GM12891 (cell line): ENCODE data around the gene POGK.

DNA sequence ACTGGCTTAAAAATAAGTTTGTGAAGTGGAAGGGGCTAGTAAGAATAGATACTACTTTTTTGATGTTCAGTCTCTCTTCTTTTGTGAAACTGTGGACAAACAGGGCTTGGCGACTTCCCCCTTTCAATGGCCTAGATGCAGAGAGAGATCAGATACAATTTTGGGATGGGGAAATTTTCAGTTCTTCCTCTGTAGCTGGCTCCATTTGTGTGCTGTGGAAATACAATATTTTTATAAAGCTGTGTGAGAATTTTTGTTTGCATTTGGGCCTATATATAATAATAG, 2.6 kb downstream of the PBX1 start:
- RRBS, result no CpG with 5 or more reads among the region's 1 CpG

GRCh38 chr1:164599288-164599946, 40.4 kb downstream of the PBX1 start:
- RRBS, result no CpG with 5 or more reads among the region's 6 CpGs

- RRBS, result no CpG with 5 or more reads among the region's 3 CpGs
Measured at GRCh38 chr1:164604837-164605460, 46.0 kb downstream of the PBX1 start.

DNA sequence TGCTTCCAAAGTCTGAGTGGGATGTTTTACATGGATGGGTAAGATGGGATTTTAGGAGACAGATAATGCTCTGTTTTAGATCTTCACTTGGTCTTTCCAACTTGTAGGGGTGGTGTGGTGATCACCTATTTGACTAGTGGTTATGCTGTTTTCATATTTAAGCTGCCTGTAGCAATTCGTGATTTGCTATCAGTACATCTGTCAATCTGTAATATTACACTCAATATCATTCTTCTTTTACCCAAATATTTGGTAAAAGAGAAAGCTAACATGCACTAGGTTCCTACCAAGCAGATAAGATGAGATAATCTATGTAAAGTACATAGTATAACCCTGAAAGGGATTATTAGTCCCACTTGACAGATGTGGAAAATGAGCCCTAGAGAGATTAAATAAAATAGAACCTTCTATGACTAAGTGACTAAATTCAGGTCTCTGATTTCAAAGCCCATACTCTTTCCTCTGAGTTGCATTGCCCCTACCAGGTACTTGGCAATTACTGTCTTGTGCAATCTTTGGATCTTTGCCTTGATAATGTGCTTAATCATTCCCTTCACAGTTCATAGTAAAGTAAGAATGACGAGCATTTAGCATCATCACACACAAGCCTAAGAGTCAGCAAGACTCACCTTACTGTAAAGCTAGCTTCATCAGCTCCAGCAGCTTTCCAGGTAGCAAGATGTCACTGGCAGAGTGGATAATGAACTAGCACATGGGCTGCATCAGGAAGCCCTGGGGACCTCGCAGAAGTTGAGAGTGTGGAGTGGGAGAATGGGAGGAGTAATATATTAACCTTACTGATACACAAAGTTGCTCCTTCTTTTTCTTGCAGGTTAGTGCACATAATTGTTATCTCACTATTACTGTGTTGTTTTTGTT, 71.5 kb downstream of the PBX1 start:
- RRBS, result no CpG with 5 or more reads among the region's 3 CpGs

GRCh38 chr1:165253747-165254146, 102.8 kb downstream of the LMX1A start:
- RRBS, result no CpG with 5 or more reads among the region's 3 CpGs

DNA sequence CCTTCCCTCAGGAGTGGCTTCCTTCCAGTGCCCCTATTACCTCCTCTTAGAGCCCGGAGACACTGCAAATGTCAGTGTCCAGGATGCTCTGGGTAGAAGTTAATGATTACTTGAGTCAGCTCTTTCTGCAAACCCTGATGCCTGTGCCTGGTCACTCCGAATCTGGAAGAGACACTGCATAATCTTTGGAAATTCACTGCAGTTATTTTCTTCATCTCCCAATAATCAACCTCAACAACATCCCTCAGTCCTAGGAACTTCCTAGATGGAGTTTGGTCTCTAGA, 27.2 kb upstream of the MGST3 start:
- RRBS, result no CpG with 5 or more reads among the region's 2 CpGs

- RRBS, result no CpG with 5 or more reads among the region's 1 CpG
Measured at GRCh38 chr1:165827199-165827416, 306 bp upstream of the UCK2 start.

DNA sequence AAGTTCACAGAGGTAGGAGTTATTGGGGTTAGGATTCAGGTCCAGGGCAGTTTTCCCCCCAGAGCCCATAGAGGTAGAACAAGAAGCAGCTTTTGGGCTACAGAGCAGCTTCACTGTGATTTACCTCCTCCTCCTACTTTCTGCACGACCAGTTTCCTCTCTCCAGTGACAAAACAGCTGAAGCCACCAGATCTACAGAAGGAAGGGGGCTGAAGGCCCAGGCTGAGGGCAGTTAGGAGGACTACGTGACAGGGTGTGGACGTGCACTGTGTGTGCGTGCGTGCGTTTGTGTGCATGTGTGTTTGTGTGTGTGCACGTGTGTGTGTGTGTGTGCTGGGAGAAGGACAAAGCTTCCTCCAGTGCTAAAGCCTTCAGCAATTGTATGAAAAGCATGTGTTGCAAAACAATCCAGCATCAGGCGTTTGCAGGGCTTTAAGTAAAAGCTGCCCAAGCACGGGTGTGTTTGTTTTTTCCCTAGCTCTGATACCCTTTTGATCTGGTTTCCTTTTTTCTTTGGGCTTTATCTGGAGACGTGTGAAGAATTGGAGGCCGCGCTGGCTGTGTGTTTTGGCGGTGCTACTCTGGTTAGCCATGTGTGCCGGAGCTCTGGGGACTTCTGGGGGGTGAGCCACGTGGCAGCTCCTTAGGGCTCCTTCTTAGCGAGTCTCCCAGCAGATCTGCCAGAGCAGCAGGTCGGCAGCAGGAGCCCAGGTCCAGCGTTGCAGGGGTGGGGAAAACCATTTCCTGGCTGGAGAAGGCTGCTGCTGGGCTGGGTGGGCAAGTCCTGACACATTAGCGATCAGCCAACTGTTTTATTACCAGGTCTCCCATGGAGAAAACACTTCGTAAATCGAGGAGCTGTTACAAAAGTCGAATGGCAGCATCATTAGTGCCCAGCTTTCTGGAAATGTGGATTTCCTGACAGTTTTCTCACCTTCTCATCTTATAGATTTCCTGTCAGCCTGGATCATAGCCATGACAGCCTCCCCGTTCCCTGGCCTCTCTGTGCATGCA, 73.3 kb downstream of the UCK2 start:
- RRBS, result no CpG with 5 or more reads among the region's 23 CpGs

DNA sequence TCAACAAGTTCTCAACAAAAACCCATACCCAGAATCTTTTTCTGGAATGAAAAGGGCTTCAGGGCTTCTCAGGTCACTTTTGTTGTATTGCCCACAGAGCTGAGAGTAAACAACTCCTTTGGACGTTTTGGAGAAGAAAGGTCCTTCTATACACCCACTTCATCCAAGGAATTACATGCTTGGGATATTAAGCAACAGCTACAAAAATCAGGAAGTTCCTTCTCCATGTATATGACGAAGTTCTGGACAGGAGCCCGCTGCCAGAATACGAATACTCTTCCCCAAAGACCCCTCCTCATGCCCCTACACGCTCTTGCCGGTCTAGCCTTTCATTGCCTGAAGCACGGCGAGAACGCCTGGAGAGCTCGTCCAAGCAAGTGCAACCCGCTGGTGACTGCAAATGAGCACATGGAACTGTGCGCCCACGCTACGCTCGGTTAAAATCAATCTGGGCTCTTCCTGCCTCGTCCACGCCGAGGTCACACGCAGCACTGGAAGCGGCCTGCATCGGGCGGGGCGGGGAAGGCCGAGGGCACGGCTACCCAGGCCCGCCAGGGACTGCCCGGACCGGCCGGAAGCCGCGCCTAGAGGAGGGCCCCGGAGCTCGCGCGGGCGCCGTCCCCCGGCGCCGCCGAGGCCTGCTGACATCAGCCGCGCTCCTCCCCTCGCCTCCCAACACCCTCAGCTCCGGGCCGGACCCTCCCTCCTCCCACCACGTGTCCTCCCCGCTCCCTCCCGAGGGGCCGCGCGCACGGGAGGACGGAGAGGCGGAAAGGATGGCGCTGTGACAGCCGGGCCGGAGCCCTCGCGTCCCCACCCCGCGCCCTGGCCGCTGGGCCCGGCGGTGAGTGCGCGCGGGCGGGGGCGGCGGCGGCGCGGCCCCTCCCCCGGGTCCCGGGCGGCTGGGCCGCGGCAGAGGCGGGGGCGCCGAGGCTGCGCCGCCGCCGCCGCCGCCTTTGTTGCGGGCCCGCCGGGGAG, at the start of gene POGK:
Gene POGK (plus strand): TSS at position 715 of the 978 bp plus-strand sequence.
- RRBS, result 2% methylated on average over 38 of the region's 91 CpGs

DNA sequence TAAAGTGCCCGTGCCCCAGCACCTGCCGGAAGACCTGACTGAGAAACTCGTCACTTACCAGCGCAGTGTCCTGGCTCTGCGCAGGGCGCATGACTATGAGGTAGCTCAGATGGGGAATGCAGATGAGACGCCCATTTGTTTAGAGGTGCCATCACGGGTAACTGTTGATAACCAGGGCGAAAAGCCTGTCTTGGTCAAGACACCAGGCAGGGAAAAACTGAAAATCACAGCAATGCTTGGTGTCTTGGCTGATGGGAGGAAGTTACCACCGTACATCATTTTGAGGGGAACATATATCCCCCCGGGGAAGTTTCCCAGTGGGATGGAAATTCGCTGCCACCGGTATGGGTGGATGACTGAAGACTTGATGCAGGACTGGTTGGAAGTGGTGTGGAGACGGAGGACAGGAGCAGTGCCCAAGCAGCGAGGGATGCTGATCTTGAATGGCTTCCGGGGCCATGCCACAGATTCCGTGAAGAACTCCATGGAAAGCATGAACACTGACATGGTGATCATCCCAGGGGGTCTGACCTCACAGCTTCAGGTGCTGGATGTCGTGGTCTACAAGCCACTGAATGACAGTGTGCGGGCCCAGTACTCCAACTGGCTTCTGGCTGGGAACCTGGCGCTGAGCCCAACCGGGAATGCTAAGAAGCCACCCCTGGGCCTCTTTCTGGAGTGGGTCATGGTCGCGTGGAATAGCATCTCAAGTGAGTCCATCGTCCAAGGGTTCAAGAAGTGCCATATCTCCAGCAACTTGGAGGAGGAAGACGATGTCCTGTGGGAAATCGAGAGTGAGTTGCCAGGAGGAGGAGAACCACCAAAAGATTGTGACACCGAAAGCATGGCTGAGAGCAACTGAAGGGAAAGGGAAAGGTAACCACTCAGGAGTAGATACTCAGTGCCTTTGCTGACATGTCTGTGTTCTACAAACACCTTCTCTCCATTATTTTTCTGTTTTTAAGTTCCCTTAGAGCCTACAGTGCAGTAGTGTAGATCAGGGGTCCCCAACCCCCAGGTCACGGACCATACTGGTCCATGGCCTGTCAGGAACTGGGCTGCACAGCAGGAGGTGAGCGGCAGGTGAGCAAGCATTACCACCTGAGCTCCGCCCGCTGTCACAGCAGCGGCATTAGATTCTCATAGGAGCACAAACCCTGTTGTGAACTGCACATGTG, 10.7 kb downstream of the POGK start:
- RRBS, result no CpG with 5 or more reads among the region's 32 CpGs

DNA sequence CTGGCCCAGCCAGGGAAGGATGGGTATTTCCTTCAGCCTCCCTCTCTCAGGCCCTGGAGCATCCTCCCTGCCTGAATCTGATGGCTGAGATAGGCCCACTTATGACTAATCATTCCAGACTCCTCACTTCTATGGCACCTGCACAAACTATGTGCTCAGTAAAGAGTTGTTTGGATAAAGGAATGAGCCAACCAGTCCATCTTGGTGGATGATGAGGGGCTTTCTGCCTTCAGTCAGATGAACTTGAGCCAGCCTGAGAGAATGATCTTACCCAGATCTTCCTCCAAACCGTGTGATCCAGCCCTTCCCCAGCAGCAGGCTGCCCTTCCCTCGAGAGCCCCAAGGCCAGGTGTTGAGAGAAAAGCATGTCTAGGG, 1.3 kb downstream of the GPA33 start:
- RRBS, result no CpG with 5 or more reads among the region's 2 CpGs

- RRBS, result no CpG with 5 or more reads among the region's 7 CpGs
Measured at GRCh38 chr1:167094757-167095184, 896 bp downstream of the STYXL2 start.

GRCh38 chr1:167137302-167137566, 43.4 kb downstream of the STYXL2 start:
- RRBS, result no CpG with 5 or more reads among the region's 3 CpGs

GRCh38 chr1:167265083-167265393, 44.4 kb downstream of the POU2F1 start:
- RRBS, result no CpG with 5 or more reads among the region's 1 CpG

DNA sequence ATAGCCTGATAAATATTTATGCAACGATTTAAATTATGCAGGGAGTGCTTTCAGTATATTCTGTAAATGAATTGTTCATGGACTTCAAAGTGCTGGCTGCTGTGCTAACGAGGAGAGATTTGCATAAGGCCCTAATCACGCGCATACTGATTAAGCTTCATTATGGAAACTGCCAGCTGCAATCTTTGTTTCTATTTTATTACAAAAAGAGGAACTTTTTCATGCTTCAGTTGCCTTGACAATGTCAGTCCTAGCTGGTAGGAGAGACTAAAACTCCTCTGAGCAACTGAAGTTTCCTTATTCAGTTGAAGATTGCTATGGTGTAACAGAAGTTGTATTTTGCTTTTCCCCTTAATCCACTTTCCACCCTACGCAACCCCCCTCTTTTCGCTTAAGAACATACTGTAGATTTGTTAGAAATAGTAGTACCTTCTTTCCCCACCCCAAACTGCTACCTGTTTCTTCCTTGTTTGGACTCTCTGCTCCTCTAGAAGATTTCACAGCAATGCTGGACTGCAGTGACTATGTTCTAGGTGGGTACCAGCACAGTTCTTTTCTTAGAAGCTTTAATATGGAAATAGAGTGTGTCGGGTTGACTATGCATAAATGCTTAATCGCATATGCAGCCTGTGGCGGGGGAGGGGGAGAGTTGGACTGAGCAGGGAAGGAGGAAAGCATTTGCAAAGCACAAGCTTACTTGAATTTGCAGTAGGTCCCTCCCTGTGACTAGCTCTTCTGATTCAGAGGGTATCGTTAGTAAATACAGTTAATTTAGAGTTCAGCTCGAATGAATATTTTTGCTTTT, 108.3 kb downstream of the POU2F1 start:
- RRBS, result no CpG with 5 or more reads among the region's 11 CpGs

DNA sequence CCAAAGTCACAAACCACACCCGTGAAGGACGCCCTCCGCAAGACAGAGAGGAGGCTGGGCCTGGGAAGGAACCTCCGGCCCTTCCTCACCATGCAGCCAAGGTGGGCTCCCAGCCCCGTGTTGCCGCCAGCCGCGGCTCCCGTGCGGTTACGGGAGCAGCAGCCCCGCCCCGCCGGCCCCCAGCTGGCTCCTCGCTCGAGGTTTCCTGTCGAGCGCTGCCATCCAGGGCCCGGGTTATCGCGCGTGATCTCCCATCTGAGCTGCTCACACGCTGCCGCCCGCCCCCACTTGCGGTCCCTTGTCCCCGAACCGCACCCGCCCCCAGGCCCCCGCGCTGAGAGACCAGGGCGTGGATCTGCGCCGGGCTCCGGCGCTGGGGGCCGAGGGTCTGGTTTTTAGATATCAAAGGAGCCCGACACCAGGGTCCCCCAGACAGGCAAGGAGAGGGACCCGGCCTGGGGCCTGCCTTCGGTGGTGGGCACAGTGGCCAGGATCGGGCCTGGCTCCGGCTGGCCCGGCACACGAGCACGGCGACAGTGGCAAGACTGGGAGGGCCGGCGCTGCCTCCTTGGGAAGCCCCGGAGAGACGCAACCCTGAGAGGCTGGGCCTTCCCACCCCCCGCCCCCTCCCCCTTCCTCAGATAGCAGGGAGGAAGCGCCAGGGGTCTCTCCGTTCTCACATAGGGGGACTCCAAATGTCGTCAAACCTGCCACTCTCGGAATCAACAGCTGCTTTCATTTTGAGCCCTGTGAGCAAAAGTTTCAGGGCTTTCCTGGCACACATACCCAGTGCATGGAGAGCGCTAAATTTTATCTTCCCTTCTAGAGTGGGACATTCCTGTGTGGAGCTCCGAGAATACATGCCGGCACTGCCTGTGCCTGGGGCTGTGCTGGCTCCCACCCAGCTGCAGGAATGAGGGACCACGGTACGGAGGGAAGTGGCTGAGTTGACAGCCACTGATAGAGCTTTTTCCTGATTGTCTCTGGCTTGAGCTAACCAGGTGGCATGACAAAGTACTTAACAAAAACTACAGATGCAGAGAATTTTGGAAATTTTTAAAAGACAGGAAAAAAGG, 62.6 kb downstream of the CD247 start:
- RRBS, result 2% methylated on average over 20 of the region's 60 CpGs

DNA sequence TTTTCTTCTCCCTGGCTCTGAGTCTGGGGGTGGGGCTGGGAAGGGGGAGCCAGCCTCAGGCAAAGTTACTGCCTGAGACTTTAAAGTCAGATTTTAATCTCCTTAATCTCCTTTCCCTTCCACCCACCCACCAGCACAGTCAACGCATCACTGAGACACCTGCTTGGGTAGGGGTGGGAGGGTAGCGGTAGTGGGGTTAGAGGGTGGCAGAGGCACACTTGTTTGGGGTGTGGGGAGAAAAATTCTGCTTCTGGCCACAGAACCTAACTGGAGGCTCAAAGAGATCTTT, 44.2 kb downstream of the CD247 start:
- RRBS, result no CpG with 5 or more reads among the region's 2 CpGs

GRCh38 chr1:167533734-167534057, 15.4 kb upstream of the CD247 start:
- RRBS, result no CpG with 5 or more reads among the region's 5 CpGs

GRCh38 chr1:167616551-167617220, 13.3 kb upstream of the RCSD1 start:
- RRBS, result no CpG with 5 or more reads among the region's 9 CpGs

GRCh38 chr1:167630725-167631629, 945 bp downstream of the RCSD1 start:
- RRBS, result no CpG with 5 or more reads among the region's 12 CpGs